Psoas muscle (tissue), 2 donors: ENCODE measurements around the genes C9orf152, SVEP1 and ZNF483.

DNA sequence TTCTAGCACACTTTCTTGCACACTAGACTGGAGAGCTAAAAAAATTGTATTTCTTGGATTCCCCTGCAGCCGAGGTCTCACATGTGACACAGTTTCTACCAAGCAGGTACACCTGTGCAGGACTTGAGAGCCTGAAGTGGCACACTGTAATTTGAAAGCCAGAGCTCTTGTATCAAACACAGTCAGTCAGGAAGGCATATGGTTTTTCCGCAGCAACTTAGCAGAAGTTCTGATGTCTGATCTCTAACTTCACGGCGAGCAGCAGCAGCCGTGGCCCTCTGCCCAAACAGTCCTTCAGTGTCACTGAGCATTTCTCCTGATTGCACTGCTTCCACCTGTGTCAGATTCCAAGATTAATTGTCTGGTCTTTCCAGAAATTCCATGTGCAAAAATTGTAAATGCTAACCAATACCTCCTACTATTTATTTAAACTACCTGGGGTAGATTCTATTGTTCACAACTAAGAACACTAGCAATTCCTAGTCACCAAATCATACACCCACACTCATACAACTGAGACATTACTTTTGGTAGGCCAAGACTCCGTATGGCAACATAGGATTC lies 25.4 kb downstream of the TMEM245 start:
- PRO-cap, 2 experiments = no peak in any of the 2 experiments

DNA sequence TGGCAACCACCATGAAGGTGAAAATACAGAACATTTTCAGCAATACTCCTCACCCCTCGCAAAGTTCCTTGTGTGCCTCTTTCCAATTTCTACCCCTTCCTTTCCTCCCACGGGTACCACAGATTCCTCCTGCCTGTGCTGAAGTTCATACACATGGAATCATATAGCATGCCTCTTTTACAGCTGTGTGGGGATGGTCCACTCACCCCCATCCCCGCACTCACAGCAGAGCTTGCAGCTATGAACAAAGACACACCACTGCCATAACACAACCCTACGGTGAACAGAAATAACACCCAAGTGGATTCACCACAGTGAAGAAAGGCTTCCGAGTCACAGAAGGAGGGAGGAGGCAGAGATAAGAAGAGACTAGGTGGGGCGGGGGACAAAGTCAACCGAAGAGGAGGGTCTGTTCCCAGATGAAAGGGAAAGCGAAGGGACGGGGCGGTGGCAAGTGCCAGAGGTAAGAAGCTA lies 21.1 kb downstream of the EPB41L4B start:
- PRO-cap, 2 experiments = no peak in any of the 2 experiments

GRCh38 chr9:109307296-109308005 lies 13.4 kb downstream of the EPB41L4B start:
- PRO-cap, 2 experiments = no peak in any of the 2 experiments

DNA sequence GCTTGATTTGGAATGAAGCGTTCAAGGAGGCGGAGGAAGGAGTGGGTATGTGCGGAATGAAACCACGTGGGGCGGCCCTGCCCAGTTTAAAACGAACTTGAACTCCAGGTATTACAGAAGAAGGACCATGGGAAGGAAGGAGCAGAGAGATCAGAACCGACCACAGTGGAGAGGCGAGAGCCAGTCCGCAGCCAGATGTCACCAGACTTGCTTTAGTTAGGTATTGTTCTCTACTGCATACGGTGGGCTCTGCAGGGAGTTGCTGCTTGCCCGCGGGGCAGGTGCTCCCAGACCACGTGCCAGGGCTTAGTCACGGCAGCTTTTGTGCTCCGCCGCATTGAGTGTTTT lies 35.1 kb upstream of the EPB41L4B start:
- PRO-cap, 2 experiments = no peak in any of the 2 experiments

GRCh38 chr9:109517975-109518484 lies 19.9 kb upstream of the PTPN3 start:
- PRO-cap, 2 experiments = no peak in any of the 2 experiments

GRCh38 chr9:109770884-109771654 lies 8.9 kb upstream of the PALM2AKAP2 start:
- PRO-cap, 2 experiments = no peak in any of the 2 experiments

GRCh38 chr9:109806410-109807054 lies 26.5 kb downstream of the PALM2AKAP2 start:
- PRO-cap, 2 experiments = no peak in any of the 2 experiments

DNA sequence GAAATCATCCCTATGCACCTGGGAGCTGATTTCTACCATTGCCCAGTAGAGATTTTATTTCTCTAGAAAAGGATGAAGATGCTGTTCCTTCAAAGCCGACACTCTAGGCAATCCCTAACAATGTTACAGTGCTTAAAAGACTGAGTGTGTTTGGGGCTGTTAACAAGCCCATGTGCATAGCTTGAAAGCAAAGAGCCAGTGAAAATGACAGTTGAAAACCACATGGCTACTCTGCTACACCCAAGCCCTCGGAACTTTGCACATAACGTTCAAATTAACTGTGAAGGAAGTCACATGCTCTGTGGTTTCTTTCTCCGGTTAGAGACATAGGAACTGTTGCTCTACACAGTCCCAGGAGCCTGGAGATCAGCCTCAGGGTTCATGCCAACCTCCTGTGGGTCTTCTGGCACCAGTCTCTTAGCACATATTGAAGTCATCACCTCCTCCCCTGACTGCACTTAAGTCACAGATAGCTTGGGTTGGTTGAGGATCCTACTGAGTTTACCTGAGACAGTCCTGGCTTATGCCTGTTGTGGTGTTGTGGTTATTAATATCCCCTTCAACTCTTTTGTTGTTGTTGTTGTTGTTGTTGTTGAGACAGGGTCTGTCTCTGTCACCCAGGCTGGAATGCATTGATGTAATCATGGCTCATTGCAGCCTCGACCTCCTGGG lies 51.0 kb downstream of the C9orf152 start:
- PRO-cap, 2 experiments = no peak in any of the 2 experiments

GRCh38 chr9:110206770-110207965 lies 791 bp downstream of the C9orf152 start:
- PRO-cap, 2 experiments = no peak in any of the 2 experiments

DNA sequence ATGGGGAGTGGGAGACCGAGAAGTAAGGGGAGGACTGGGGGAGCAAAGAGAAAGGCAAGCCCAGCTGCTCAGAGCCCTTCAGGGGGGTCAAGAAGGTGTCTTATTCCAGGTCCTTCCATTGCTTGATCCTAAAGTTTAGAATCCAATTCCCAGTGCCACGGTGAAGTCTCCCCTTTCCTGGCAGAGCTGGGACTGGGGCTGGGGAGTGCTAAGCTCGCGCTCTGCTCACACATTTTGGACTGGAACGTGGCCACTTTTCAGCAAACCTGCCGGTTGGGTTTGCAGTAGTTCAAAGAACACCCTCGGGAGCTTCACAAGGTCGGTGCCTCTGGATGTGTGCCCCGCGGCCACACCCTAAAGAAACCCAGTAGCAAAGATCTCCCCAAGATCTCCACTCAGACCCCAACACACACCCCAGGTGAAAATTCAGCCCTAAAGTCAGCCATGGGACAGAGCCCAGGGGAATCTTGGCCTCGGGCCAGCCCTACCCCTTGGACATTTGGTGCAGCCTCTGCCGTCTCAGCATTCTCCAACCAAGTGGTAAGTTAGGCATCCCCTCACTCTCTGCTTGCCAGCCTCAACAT lies at the start of gene C9orf152:
TSS of gene C9orf152 (minus strand) at position 194 of the 584 bp plus-strand sequence.
- PRO-cap, 2 experiments = no peak in any of the 2 experiments

DNA sequence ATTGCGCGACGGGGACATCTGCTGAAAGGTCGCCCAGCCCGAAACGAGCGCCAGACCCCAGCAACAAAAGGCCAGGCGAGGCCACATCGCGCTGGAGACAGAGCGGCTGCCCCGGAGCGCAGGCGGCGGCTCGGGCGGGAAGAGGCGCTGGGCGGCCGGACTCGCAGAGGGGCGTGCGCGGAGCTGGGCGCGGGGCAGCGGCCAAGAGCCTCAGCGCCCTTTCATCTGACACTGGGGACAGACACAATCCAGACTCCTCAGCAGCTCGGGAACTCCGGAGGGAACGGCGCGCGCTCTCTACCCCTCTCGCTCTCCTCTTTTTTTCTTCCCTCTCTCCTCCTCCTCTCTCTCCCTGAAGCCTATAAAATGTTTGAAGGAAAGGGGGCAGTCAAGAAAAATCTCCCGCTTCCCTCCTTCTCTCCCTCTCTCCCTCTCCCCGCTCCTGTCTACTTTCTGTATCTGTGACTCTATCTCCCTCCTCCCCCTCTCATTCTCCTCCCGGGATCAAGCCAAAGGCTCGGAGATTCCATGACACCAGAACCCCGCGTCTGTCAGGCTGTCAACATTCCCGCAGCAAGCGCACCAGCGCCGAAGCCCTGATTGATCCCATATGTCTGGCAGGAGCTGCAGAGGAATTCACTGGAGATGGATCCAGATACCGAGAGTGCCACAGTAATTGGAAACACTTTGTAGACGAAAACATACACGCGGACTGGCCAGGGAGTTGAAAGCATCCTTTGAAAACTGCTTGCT lies at the start of gene SVEP1:
TSS of gene SVEP1 (minus strand) at position 285 of the 753 bp plus-strand sequence.
- PRO-cap, 2 experiments = no peak in any of the 2 experiments

- PRO-cap, 2 experiments = no peak in any of the 2 experiments
These were observed 18.3 kb upstream of the MUSK start for GRCh38 chr9:110650214-110650754.

DNA sequence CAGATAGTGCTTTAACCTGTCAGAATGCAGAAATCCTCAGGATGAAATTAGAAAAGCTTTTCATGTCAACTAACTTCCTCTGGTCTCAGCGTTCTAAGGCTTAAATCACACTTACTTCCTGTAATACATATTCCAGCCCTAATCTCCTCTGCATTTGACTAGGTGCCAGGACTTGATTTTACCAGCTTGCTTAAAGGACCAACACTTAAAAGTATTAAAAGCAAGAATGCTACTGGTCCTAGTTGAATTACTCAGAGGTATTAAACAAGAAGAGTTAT lies 108.6 kb downstream of the MUSK start:
- PRO-cap, 2 experiments = no peak in any of the 2 experiments

DNA sequence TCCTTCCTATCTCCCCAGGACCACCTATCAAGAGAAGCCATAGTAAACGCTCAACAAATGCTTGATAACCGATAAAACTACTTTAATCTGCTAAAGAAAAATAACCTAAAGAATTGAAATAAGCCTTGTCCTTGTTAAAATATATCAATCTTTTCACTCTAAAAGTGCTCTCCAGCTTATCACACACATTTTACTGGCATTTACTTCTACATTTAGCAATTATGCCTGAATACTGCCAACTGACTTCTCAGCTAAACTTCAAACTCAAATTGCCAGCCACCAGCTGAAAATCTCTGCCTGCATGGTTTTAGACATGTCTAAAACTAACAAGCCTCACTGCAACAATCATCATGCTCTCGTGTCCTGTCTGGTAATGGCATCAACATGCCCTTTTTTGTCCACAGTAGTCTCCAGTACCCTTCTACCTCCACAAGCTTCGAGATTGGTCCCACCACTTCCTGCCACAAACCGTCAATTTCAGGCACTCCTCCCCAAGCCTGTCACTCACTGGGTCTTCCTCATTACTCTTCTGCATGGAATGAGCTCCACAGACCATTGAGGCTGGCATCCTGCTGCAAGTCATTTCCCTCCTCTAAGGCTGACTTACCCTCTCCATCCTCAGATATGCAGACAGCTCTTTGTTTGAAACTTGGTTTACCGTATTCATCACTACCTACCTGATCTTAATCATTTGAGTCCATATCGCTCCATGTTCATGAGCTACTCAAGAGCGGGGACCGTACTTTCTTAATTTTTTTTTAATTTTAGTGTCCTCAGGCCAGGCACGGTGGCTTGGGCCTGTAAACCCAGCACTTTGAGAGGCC lies 9.1 kb downstream of the LPAR1 start:
- PRO-cap, 2 experiments = no peak in any of the 2 experiments

GRCh38 chr9:111068696-111069265 lies 30.5 kb upstream of the LPAR1 start:
- PRO-cap, 2 experiments = no peak in any of the 2 experiments

DNA sequence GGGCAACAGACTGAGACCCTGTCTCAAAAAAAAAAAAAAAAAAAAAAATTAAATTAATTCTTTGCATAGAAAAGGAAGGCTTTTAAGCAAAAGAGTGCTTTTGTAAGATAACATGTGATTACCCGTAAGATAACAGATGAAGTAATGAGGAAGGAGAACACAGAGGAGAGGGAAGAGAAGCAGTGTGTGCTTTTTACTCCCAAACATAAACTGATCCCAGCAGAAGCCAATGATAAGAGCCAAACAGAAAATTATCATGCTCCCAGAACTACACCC lies 42.2 kb downstream of the OR2K2 start:
- PRO-cap, 2 experiments = no peak in any of the 2 experiments

DNA sequence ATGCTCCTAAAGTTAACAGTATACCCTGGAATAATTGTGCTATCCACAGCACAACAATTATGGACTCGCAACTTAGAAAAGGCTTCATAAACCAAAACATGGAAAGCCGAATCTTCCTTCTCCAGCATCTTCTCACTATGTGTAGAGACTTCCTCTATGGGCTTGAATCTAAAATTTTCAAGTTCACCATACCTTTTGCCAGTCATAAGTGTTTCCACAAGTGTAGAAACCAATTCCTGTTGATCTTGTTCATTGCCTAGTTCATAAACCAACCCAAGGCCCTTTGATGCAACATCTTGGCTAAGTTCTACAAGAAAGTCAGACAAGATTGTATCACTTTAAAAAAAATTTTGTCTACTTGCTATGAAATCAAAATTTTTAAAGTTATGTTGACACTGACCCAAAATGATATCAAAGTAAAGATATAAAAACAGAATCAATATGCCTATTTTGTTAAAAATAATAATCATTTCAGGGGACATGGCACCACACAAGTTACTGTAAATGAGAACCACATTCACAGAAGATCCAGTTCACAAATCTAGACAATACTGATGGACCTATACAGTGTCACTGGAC lies 62.6 kb upstream of the OR2K2 start:
- PRO-cap, 2 experiments = no peak in any of the 2 experiments

- PRO-cap, 2 experiments = no peak in any of the 2 experiments
These were observed 27.7 kb downstream of the ECPAS start for GRCh38 chr9:111456373-111457076.

DNA sequence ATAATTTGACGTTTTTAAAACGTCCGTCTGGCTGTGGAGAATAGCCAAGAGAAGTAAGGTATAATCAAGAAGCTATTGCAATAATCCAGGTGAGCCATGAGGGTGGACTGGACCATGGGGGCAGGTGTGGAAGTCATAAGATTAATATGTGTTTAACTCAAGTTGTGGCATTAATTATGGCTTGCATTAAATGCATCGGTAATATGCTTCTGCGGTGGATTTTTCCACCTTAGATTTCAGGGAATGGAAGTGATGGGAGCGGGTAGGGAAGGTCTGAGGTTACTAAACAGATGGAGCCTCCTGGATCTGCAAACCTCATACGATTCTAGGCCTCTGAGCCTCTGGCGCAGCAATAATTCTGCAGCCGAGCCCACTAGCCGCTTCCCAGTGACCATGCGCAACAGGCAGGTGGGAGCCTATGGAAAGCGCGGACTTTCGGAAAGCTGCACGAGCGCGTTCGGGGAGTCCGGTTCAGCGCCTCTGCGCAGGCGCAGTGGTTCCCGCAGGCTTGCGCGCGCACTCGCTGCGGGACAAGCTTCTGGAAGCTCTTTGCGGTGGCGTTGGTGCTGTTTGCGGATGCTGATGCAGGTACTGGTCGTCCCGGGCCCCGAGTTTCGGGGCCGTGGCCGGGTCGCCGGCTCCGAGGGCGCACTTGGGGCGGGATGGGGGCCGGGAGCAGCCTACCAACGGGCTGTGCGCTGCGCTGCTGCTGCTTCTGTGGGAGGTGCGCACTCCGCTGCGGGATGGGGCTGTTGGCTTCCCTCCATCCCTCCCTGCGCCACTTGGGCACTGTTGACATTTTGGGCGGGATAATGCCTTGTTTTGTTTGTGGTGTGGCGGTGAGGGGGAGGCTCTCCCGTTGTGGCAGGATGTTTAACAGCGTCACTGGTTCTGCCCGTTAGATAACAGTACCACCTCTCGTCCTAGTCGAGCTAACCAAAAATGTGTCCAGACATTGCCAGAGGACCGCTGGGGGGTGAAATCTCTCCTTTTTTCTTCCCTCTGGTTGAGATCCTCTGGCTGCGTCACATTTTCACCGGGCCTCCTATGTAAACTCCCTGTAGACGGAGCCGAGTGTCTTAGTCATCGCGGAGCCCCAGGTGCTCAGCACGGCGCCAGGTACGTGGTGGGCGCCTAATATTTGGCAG lies at the start of gene ZNF483:
TSS of gene ZNF483 (plus strand) at position 505 of the 1,148 bp plus-strand sequence.
- PRO-cap, 2 experiments = peak in 1 of 2 experiments; most common plus-strand start position 519 of the sequence (in 1); most common minus-strand start position 317 of the sequence (in 1)

DNA sequence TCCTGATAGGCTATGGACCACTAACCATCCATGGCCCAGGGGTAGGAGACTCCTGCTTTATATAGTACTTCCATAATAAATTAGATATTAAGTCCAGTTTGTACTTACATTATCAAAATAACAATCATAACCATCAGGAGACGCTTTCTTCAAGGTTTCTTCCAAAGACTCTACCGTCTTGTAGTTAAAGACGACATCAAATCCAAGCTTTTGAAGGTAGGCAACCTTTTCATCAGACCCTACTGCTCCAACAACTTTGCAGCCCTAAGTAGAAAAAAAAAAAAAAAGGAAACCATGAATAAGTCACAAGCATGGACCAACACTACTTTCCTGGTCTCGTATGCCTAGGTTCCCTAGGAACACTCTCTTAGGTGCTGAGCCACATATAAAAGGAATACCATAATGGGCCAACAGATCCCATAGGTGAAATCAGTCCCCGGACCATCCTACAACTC lies 20.7 kb downstream of the PTGR1 start:
- PRO-cap, 2 experiments = no peak in any of the 2 experiments